Mesenchymal stem cell of Wharton's jelly (primary cell): ENCODE measurements around the genes ERCC6L, HDAC8, PBDC1 and CYSLTR1.

DNA sequence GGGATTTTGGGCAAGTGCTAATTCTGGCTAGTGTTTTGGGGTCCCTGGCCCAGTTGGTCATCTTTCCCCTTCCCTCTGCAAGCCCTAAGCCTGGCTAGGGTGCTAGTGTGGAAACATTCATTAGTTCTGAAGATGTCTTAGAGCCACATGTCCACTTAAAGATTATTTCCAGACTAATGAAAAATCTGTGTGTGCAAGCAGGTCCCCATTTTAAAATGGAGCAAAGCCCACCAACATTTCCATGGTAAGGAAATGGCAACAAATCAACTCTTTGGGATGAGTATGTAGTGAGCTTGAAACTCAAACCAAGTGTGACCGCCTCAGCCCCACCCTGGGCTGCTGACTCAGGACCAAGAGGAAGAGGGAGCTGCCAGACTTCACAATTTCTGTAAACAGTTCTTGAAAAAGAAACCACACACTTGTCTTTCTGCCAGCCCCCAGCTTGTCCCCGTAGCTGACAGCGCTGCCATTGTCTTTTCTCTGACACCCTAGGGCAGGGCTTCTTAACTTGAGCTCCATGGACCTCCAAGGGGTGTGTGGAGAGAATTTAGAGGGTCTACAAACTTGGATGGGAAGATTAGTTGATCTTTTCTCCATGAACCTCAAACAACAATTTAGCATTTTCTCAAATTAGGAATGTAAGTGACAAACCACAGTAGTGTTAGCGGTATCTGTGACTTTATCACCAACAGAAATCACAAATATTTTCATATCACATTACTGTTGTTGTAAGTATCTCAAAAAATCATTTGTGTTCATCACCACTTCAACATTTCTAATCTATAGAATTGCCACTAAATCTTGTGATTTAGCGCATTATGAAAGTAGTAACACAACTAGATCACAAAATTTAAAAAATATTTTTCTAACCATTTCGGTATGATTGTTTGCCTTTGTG lies 60.1 kb upstream of the PIN4 start:
- CAGE, long polyA plus RNA, result no peak

DNA sequence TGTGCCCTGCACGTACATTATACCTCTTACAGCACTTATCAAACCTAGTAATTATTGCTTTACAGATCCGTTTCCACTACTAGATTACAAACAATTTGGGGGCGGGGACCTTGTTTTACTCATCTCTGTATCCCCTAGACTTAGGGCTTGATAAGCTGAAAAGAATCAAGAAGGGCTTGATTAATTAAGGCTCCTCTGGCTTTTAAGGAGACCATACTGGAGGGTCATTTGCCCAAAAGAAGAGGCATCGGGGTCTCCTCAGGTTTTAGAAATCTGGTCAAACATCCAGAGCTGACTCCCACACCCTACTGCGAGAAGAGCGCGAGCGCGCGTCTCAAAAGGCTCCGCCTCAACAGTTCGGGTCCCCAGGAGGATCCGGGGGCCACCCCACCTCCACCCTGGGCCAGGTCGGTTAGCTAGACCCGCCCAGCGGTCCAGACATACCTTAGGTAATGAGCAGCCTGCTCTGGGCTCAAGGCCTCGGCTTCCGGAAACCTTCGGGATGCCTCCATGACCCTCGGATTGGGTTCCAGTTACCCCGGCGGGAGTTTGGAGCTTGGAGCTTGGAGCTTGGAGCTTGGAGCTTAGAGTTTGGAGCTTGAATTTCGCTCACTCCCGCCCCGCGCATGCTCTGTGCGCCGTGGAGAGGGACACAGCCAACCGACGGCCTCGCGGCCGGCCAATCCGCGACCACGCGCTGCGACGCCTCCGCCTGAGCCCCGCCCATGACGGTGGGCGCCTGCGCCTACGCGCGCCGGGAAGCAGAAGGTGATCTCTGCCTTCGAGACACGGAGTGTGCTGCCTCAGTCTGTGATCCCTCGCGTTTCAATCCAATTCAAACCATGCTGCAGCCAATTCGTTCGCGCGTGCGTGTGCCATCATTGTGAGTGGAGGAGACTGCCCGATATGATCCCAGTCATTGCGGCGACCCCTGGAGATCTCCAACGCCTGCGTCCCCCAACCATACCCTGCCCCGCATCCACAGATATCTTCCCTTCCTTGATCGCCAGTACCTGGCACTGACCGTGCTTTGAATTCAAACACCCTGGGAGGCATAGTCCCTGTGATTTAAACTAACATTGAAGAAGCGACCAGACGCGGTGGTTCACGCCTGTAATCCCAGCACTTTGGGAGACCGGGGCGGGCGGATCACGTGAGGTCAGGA lies at the start of gene ERCC6L:
TSS of gene ERCC6L (minus strand) at position 628 of the 1,165 bp plus-strand sequence.
- CAGE, long polyA plus RNA, result no peak

DNA sequence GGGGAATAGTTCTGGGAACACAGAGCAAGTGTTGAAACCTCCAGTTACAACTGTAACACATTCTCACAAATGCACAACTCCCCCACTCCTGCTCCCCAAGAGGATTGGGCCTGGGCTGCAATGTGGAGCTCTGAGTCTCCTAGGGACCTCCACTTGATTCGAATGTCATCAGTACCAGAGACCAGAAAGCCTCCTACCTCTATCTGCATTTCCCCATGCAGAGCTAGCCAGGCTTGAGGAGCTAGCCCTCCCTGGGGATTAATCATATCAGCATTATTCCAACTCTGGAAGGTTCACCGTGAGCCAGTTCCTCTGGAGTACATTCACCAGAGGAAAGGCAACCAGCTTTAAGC lies 41.7 kb upstream of the CITED1 start:
- CAGE, long polyA plus RNA, result no peak

DNA sequence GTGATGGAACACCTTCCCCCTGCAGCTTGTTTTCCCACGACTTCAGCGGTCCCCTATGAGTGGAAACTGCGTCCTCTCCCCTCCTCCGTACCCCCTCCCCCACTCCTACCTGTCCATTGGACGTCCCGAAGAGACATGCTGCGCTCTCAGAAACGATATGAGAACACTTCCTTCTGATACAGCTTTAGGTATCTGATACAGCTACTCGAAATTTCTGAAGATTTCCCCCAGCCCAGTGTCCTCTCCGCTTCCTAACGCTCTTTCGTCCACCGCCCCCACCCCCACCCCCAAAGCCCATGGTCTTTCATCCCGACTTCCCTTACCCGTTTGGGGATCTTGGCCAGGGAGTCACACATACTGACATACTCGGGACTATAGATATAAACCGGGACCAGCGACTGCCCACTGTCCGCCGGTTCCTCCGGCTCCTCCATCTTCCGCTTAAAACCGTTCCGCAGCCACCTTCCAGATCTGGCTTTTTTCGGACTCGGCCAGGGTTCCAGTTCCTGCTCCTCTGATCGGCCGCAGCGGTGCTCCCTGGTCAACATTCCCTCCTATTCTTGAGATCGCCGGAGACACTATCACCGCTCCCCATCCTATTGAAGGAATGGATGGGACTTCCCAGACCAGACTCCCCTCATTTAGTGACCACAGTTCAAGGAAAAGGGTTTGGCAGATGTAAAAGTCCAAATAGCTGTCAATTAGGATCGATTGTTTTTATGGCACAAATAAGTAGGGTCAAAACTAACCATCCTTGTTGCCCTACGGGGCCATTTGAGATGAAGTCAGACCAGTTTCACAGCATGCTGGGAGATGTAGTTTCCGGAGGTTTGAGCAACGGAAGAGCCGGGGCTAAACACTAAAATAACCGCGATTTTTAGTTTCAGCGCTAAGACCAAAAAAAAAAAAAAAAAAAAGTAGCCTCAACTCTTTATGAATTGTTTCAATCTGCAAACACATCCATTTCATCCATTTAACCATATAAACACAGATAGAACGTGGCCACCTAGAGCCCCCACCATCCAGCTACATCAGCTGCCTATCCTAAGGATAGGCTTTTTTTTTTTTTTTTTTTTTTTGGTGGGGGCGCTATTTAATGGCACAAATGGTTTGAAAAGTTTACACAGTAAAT lies at the start of gene HDAC8:
TSS of gene HDAC8 (minus strand) at position 516 of the 1,132 bp plus-strand sequence.
- CAGE, long polyA plus RNA, result no peak

DNA sequence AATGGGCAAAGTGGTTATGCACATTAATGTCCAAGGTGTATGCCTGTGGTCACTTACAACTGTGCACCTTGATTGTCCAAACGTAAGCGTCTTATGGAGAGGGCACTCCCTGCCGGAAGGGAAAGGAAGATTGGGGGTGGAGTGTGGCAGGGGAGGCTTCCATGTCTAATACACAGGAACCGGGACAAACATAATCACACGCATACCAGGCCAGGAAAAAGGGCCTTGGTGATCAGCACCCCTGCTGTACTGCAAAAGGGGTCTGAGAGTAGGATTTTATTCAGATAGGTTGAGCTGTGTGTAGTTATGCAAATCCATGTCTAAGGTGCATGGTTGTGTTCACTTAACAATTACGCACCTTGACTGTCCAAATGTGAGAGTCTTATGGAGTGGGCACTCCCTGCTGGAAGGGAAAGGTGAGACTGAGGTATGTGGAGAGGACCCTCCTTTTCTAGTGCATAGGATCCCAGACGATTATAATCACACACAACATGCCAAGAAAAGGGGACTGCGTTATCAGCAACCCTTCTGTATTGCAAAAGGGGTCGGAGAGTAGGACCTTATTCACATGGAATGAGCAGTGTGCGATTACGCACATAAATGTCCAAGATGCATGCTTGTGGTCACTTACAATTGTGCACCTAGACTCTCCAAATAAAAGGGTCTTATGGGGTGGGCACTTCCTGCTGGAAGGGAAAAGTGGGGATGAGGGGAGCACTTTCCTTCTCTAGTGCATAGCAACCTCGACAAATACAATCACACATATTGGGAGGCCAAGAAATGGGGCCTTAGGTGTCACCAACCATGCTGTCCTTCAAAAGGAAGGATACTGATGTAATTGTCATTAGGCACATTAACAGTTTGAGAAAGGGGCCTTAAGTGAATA lies 283.2 kb downstream of the CHIC1 start:
- CAGE, long polyA plus RNA, result no peak

DNA sequence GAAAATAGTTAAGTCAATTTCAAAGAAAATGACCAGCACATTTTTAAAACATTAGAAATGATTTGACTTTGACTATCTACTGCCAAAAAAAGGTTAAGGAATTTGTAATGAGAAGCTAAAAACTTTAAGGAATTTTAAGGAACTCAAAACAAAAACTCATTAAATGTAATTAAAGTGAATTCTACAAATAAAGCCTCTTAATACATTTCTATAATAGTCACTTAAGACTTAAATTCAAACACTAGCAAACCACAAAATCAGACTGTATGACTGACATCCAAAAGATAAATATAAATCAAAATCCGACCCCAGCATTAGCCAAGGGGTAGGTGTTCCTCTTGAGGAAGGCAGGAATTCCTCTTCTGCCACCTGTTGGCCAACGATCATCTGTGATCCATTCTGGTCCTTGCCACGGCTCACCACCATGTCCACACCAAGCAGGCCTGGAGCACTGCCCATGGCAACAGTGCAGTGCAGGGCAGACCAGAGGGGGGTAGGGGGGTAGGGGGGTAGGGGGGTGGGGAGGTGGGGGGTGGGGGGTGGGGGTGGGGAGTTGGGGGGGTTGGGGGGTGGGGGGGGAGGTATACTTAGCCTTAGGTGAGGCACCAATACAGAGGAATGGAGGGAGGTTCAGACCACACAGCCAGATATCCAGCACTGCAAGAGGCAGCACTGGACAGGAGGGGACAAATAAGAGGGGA lies 287.3 kb downstream of the CHIC1 start:
- CAGE, long polyA plus RNA, result no peak

DNA sequence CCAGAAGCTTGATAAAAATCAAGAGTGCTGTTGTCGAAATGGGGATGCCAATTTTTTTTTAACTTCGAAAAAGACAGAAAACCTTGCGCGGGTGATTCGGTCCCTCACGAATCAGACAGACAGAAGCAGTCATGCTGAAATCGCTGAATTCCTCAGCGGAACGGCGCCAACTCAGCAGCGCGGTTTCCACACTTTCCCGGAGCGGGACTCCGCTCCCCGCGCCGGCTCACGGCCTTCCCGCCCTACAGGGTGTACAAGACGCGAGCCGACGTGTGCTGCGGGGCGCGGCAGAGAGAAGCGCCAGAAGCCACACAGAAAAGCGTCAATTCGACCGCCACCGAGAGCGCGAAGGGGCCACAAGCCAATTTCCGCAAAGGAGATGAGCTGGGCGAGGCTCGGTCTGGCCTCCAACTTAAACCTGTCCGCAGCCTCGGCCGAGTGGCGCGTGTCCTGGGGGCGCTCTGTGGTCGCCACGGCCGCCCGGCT lies 1.3 kb downstream of the NEXMIF start:
- CAGE, long polyA plus RNA, result no peak

DNA sequence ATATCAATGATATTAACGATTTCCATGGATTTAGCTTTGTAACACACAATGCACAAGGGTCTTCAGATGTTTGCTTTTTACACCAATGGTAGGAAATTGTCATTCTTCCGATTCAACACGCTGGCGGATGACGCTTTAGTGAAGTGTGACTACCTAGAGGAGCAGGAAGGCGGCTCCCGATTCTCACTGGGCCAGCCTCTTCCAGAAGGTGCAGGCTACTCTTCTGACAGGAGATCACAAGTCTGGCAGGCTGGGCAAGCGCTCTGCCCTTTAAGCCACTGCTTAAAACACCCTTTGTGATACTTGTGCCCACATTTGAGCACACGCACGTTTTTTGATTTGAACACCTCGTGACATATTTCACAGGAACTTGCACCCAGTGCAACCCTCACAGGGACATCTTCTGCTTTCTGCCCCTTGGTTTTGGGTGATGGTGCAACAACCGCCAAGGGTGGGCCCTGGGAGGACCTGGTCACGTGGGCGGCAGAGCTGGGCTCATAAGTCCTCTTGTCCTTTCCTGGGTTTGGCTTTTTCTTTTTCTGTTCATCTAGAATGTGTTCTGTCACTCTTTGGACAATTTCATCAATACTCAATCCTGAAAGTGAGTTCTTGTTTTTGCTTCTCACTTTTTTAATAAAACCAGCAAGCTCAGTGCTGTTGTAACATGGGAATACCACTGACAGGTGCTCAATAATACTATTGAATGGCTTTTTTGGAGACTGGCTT lies 44.2 kb downstream of the MAGEE2 start:
- CAGE, long polyA plus RNA, result no peak

GRCh38 chrX:75746793-75747474 lies 38.1 kb downstream of the MAGEE2 start:
- CAGE, long polyA plus RNA, result no peak

DNA sequence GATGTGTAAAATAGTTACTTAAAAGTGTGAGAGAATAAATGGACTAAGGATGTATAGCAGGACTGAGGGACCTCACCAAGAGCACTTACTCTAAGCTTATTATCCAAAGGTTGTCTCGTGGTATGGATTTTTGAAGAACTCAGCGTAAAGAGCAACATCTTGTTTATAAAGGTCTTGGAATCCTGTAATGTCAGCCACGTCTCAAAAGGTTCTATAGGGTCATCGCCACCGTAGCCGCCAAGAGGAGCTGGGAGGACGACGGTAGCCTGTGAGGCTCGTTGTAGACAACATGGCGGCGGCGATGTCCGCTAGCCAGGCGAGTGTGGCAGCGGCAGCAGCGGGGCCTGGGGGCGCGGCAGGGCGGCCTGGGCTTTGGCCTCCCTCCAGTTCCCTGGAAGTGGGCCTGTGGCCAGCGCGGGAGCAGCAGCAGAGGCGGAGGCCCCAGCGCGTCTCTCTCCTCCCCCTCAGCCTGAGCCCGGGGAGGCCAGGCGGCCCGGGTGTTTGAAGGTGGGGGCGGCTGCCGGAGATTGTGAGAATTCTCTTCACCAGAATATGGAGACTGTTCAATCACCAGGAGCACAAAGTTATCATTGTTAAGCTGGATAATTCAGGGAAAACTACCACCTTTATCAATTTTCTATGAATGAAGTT lies 143.5 kb upstream of the PBDC1 start:
- CAGE, long polyA plus RNA, result no peak

DNA sequence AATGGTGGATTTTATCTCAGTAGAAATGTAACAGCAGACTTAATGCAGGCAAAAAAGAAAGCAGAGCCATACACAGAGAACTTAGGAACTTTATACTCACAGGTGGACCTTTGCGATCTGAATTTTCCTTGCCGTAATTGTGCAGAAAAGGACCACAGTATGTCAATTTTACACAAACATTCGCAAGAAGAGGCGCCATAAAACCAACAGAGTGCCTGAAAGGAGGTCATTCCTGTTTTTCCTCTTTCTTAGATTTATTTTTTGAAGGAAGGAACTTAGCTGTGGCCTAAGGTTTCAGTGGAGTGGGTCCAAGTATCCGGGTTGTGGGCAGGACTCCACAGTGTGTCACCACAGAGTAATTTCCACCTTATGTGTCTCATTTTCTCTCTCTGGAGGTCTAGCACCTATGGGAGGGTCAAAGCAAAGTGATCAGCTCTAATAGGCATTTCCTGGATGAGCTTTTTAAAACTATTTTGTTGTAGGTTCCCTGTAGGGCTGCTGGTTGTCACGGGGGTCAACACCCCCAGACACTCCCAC lies 24.7 kb upstream of the PBDC1 start:
- CAGE, long polyA plus RNA, result no peak

GRCh38 chrX:76172227-76173290 lies at the start of gene PBDC1:
TSS of gene PBDC1 (plus strand) at chrX:76173062.
- CAGE, long polyA plus RNA, result no peak

DNA sequence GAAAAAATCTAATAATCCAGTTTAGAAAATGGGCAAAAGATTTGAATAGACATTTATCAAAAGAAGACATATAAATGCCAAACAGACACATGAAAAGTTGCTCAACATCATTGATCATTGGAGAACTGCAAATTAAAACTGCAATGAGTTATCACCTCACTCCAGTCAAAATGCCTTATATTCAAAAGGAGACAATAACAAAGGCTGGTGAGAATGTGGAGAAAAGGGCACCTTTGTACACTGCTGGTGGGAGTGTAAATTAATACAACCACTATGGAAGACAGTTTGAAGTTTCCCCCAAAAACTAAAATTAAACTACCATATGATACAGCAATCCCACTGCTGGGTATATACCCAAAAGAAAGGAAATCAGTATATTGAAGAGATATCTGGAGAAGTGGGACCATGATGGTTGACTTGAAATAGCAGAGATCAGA lies 97.8 kb upstream of the MAGEE1 start:
- CAGE, long polyA plus RNA, result no peak

DNA sequence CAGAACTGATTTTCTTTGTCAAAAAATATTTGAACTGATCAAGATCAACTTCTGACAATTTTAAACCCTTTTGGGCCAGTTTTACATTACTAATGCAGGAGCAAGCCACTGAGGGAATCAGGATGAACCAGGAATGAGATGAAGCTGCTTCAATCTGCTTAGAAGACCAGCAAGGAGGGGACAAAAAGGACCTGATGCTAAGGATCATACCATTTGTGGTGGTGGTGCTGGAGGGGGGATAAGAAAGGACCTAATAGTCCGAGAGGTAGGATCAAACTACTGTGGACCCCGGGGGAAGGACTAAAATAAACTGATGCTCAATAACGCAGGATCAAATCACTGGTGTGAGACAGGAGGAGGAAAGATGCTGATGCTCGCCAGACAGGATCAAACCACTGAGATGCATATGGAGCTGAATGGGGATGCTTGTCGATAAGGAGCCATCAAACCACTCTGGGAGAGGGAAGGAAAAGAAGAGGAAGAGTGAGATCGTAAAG lies 432.8 kb upstream of the FGF16 start:
- CAGE, long polyA plus RNA, result no peak

DNA sequence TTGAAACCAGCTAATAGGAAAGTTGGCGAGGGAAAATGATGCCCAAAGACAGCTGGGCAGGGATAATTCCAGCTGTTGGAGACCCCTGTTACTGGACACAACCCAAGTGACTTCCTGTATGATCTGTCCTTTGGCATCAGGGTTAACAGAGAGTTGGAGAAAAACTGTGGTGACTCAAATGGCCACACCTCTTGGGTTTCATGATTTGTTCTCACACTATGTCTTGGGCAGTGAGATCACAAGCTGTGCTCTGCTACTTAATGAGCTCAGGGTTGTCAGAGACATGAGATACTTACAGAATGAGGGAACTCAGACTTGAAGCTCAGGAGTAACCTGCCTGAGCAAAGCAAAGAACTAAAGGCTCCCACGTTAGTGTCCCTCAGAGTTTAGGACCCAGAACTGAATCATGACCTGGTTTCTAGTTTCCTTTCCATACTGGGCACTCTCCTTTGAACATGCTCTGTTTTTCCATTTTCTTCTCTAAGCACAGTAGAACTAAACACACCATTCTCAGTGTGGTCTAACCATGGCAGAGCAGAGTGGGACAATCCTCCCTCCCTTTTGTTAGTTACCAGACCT lies 4.0 kb downstream of the FGF16 start:
- CAGE, long polyA plus RNA, result no peak

DNA sequence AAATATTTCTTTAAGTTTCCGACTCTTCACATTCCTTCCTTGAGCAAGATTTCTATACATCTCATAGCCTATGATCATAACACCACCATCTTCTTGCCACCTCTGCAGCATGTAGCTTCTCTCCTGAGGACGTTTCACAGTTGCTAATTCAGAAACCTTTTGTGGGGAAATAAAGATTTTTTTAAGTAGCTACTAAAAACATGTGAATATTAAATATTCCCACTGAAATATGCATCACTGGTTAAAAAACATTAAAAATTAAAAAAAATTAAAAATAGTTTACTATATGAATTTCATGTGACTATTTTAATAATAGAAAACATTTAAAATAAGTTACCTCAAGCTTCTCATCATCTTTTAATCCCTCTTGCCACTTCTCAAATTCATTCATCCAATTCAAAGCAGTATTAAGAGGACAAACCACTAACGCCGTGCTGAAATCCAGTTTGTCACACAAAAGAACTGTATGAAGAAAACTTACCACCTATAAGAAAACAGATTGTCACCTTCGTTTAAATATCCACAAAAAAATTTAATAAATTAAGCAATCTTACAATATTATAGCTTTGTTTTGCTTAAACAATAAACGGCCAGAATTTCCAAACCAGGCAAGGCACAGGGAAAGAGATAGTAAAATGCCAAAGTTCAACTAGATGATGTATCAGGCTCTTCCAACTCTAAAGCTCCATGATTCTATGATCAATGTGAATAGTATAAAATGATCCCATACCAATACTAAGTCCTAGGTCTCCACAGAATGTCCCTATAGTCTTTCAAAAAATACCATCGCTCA lies 152.6 kb downstream of the ATRX start:
- CAGE, long polyA plus RNA, result no peak

DNA sequence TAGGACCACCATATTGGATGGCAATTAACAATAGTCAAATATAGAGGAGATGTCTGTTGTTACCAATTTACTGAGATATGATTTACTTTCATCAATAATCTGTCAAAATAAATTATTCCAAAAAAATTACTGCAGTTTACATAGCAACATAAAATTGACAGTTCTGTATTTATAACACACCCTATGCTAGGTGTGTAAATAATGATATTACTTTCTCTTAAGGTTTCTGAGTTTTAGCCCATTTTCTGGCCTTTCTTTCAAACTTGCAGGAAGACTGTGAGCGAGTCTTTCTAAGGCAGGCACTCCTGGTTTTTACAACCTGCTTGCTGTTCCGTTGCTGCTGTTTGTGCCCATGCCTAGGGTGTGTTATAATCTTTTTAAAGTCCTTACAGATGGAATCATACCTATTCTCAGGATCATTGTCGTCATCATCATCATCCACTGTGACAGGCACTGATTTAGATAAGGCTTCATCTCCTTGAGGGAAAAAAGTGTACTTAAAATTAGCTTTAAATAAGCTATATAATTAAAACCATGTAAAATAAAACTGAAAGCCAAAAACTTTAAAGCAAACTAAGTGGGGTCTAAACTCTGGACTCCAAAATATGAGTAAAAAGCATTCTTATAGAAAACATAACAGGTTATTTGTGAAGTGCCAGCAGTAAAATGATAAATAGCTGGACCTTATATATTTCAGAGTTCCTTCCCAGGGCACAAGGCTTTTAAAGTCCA lies 110.0 kb downstream of the ATRX start:
- CAGE, long polyA plus RNA, result no peak

GRCh38 chrX:77822532-77823214 lies 36.7 kb upstream of the ATRX start:
- CAGE, long polyA plus RNA, result no peak

GRCh38 chrX:78105693-78107095 lies 2.1 kb downstream of the PGK1 start:
- CAGE, long polyA plus RNA, result no peak

GRCh38 chrX:78327005-78328070 lies at the start of gene CYSLTR1:
TSS of gene CYSLTR1 (minus strand) at chrX:78327611.
- CAGE, long polyA plus RNA, result no peak